Epithelial cell of esophagus (primary cell): ENCODE data around the gene CPSF4L.

GRCh38 chr17:72488409-72488949 is 367.7 kb downstream of the SOX9 start:
- RRBS = no CpG with 5 or more reads among the region's 6 CpGs

DNA sequence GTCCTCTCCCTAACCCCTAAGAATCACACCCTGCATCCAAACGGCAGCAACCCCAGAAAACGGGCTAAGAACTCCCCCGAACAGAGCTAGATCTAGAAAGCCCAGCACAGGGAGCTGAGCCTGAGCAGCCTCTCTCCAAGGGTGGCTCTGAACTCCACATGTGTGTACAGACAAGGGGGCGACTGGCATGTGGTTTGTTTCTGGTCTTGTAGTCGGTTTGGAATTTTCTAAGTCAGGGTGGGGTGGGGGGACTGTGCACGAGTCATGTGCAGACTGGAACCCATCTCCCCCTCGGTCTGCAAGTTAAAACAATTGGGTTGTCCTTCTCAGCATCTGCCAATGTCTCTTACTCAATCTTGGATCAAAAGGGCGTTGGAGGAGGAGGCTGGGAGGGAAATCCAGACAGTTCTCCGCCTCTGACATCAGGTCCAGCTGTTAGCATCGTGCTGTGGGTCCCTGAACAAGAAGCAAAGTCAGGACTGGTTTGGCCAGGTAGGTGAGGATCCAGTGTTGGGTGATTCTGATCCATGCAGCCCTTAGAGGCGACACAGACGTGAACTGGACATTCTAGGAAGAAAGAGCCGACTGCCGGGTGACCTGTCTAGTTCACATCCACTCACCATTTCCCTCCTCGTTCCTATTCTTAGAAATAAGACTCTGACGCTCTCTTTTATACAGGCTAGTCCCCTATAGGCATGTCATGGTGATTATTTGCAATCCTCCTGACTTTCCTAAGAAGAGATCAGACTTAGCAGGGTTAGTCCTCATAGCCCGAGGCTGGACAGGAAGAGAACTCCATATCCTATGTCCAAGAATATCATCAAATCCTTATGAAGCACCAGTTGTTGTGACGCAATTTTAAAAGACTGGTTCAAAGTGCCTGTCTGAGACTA is 381.9 kb downstream of the SOX9 start:
- RRBS = no CpG with 5 or more reads among the region's 18 CpGs

GRCh38 chr17:72550482-72551051 is 429.7 kb downstream of the SOX9 start:
- RRBS = no CpG with 5 or more reads among the region's 11 CpGs

DNA sequence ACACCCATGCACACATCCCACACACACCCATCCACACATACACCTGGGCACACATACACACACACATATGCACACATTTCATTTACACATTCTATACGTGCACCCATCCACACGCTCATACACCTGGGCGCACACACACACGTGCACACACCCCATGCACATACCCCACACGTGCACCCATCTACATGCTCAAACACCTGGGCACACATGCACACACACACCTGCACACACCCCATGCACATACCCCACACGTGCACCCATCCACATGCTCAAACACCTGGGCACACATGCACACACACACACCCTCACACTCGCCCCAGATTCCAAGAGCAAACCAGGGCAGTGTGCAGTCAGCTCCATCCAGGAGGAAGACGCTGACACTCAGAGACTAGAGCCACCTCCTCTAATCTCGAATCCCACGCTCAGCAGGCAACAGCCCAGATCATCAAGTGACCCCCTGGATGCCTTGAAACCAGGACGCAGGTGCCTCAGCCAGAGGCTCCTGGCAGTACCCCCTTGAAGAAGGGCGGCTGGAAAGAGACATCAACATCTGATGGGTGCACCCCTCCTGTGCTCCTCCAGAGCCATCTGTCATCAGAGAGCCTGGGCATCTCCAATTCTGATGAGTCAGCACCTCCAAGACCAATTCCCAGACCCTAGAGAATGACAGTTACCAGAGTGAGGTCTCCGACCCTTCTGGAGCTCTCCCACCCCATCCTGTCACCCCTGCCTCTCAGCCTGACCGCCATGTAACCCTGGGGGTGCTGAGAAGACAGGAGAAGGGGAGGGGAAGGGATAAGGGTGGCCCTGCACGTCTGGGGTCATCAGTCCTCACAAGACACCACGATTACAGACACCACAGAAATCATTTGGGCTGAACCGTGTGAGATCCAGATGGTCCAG is 433.5 kb downstream of the SOX9 start:
- RRBS = no CpG with 5 or more reads among the region's 17 CpGs

DNA sequence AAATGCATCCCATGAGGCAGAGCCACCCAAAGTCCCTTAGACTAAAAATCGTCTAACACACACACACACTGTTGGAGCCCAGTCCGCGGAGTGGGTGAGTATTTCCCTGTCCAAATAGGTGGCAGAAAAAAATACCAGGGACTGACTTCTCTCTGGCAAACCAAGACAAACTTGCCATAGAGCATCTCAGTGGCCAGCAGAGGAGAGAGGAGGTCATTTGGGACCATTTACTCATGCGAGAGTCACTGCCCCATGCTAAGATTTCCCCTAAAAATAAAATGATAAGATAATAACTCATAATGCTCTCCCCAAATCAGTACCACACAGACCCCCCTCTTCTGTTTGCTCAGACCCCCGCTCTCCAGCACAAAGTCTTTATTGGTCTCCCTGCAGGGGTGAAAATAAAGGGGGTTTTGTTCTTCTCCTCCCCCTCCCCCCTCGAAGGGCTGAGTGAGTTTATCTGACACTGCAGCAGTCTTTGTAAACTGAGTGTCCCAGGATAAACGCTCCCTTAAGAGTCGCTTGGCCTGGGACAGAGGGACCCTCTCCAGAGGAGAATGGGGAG is 455.2 kb downstream of the SOX9 start:
- RRBS = no CpG with 5 or more reads among the region's 8 CpGs

DNA sequence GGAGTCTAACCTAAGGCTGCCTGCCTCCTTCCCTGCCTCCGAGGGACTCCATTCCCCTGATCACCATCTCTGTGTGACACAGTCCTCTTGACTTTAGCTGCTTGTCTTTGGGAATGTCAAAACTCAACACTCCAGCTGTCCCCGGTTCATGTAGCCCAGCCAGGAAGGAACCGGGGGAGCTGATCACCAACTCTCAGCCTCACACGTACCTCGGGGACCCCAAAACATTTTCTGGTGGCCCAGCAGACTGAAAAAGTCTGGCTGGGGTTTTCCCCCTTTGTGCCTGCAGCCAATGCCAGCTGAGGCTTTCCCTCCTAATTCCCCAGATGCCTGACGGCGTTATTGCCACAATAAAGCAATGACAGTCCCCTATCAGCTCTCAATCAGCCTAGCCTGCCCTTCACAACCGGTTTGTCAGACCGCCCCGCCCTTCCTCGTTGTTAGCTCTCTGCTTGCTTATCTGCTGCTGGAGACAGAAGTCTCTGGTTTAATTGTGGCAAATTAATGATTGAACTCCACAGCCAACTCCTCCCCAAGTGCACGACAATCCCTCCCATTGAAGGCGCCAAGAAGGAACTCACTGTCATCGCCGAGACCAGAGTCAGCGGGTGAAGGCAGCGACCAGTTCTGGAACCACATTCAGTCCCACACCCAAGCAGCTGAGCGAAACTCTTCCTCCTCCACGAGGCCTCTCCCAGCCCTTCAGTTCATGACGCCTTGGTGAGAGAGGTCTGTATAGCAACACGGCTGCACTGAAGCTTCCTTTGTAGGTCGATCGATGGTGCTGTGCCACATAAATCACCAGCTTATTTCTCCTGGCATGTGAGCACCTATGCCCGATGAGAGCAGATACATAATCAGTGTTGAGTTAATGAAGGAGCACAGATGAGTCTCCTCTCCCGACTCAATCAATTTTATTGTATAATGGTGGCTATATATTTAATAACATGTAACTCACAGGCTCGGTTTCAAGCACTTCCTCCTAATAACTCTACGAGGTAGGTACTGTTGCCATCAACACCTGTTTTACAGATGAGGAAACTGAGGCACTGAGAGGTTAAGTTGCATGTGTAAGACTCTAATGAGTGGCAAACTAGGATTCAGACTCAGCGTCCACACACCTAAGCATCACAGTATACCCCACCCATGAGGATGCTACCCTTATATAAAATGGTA is 474.4 kb downstream of the SLC39A11 start:
- RRBS = no CpG with 5 or more reads among the region's 28 CpGs

- RRBS = no CpG with 5 or more reads among the region's 10 CpGs
These were observed 452.8 kb downstream of the SLC39A11 start for GRCh38 chr17:72639594-72640267.

DNA sequence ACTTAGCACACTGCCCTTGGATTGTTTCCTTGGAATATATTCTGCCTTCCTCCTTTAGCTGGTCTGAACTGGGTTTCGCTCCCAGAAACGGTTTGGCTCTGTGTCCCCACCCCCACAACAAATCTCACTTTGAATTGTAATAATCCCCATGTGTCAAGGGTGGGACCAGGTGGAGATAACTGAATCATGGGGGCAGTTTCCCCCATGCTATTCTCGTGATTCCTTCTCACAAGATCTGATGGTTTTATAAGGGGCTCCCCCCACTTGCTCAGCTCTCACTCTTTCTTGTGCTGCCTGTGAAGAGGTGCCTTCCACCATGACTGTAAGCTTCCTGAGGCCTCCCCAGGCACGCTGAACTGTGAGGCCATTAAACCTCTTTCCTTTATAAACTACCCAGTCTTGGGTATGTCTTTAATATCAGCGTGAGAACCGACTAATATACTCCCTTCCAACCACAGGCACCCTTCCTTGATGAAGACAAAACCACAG is 218.8 kb downstream of the SLC39A11 start:
- RRBS = no CpG with 5 or more reads among the region's 6 CpGs

GRCh38 chr17:73228606-73229187 is 3.5 kb downstream of the FAM104A start:
- RRBS = no CpG with 5 or more reads among the region's 2 CpGs

GRCh38 chr17:73261696-73261973 is at the start of gene CPSF4L:
TSS of gene CPSF4L (minus strand) at chr17:73261880.
- RRBS = no CpG with 5 or more reads among the region's 8 CpGs

DNA sequence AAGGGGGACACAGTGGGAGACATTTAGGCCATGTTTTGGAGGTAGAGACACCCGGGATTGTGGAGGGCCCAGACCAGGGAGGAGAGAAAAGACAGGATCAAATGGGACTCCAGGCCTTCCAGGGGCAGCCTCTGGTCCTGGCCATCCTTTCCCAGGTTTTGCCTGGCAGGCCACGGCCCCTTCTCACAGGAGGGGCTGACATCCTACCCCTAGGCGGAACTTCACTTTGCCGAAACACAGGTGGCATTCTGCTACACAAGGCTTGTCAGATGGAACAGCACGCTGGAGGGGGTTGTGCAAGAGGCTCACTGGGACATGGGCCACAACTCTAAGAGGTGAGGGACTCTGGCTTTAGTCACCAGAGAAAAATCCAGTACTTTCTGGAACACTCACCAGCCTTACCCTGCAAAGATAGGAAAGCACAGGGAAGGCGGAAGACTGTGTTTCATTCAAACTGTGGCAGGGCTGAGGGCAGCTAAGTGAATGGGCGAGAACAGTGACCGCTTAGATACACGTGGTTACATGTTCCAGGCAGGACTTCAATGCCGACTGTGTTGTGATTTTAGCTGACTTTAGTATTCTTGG is 18.4 kb downstream of the CDC42EP4 start:
- RRBS = no CpG with 5 or more reads among the region's 10 CpGs

DNA sequence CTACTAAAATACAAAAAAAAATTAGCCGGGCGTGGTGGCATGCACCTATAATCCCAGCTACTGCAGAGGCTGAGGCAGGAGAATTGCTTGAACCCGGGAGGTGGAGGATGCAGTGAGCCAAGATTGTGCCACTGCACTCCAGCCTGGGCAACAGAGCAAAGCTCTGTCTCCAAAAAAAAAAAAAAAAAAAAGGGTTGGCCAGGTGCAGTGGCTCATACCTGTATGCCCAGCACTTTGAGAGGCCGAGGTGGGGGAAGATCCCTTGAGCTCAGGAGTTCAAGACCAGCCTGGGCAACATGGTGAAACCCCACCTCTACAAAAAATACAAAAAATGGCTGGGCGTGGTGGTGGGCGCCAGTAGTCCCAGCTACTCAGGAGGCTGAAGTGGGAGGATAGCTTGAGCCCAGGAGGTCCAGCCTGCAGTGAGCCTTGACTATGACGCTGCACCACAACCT is 2.9 kb downstream of the CDC42EP4 start:
- RRBS = no CpG with 5 or more reads among the region's 7 CpGs

DNA sequence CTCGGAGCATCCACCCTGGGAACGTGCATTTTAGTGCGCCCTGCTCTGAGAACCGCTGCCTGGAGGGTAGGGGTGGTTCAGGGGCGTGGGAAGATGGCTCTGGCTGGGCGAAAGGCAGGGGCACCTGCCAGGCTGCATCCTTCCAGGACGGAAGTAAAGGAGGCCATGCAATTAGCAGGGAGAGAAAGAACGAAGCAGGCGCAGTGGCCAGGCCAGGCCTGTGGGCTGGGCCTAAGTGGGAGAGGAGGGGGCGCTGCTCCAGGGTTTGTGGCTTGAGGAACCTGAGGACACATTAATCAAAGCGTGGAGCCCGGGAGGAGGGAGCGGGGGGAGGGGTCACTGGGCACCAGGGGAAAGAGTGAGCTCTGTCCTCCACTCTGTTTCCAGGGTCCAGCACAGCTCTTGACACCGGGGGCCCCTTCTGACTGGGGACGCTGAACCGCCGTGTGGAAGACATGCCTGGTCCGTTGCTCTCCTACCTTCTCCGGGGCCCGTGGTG is 49.5 kb upstream of the CDC42EP4 start:
- RRBS = 70% methylated on average over 8 of the region's 20 CpGs

- RRBS = no CpG with 5 or more reads among the region's 9 CpGs
These were observed 52.1 kb upstream of the CDC42EP4 start for GRCh38 chr17:73363819-73364334.

- RRBS = no CpG with 5 or more reads among the region's 13 CpGs
These were observed 126.4 kb upstream of the SDK2 start for GRCh38 chr17:73770535-73771198.

- RRBS = no CpG with 5 or more reads among the region's 2 CpGs
These were observed 127.2 kb upstream of the SDK2 start for GRCh38 chr17:73771395-73771816.

DNA sequence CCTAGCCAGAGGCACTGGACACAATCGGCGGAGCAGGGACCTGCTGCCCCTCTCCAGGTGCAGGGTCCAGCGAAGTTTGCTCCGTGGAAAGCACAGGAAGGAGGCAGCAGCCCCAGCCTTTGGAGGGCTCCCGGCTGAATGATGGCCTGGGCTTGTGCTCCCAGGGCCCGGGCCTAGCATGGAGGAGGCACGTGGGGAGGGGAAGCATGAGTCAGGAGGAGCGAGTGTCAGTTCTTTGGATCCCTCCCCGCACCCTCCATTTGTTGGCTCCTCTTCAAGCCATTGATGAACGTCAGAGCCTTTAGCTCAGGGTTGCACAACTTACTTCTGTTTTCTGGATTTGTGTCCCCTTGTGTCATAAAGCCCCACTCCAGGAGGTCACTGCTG is 25.8 kb downstream of the TTYH2 start:
- RRBS = no CpG with 5 or more reads among the region's 10 CpGs

- RRBS = no CpG with 5 or more reads among the region's 13 CpGs
These were observed 28.1 kb downstream of the TTYH2 start for GRCh38 chr17:74241364-74241979.

DNA sequence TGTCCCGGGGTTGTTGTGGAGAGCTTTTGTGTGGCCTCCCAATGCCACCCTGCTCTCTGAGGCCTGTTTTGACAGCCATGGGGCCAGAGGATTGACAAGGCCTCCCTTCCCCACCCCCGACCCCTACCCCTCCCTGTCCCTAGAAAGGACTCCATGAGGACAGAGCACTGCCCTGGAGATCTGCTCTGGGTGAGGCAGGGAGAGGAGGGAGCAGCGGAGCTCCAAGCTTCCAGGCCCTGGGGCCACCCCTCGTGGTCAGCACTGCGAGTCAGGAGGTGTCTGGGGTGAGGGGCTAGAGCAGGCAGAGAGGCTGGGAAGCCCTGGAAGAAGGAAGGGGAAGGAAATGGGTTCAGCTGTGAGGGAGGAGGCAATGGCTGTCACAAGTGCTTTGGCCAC is 28.3 kb upstream of the DNAI2 start:
- RRBS = no CpG with 5 or more reads among the region's 5 CpGs